Kidney (tissue), 2 donors: ENCODE measurements around a stretch of chr11.

- PRO-cap = no peak
- RRBS = no CpG with 5 or more reads among the region's 4 CpGs
Measured at GRCh38 chr11:111729065-111729346, 37.2 kb downstream of the PPP2R1B start.

- PRO-cap = no peak
- RRBS = no CpG with 5 or more reads among the region's 31 CpGs
Measured at GRCh38 chr11:111730726-111731984, 35.0 kb downstream of the PPP2R1B start.

GRCh38 chr11:111736851-111737161 is 29.4 kb downstream of the PPP2R1B start:
- PRO-cap = no peak
- RRBS = no CpG with 5 or more reads among the region's 1 CpG

DNA sequence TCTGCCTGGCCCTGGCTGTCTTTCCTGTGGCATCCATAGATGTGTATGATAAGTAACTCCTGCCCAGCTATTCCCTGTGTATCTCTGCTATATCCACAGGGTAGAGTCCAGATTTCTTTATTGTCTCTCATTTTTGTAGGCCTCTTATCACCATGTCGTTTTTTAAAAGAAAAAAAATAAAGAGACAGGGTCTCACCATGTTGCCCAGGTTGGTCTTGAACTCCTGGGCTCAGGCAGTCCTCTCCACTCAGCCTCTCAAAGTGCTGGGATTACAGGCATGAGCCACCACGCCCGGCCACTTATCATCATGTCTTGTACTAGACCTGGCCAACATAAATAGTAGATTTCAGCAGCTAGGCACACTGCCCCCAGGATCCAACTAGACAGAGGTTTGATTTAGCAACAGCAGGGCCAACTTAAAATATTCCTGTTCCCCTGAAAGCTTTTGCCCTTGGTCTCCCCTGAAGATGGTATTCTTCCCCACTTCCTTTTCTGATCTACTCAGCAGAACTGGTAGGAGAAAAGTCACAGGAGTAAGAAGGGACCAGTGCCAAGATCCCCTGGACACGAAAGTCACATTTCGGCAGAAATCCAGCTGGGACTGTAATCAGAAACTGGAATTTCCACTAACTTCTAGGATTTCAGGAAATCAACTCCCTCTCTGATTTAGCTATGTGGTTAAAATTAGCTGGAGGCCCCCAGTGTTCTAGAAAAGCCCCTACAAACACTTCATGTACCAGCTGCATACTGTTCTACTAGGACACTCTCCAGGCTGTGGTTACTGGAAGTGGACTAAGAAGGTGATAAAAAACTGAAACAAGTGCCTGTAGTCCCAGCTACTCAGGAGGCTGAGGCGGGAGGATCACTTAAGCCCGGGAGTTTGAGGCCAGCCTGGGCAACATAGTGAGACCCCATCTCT is 8.9 kb upstream of the PPP2R1B start:
- PRO-cap = no peak
- RRBS = no CpG with 5 or more reads among the region's 7 CpGs

- PRO-cap = no peak
- RRBS = no CpG with 5 or more reads among the region's 5 CpGs
Measured at GRCh38 chr11:111785705-111786617, 19.8 kb upstream of the PPP2R1B start.

GRCh38 chr11:111795608-111796022 is 29.4 kb upstream of the PPP2R1B start:
- PRO-cap = no peak
- RRBS = no CpG with 5 or more reads among the region's 5 CpGs

DNA sequence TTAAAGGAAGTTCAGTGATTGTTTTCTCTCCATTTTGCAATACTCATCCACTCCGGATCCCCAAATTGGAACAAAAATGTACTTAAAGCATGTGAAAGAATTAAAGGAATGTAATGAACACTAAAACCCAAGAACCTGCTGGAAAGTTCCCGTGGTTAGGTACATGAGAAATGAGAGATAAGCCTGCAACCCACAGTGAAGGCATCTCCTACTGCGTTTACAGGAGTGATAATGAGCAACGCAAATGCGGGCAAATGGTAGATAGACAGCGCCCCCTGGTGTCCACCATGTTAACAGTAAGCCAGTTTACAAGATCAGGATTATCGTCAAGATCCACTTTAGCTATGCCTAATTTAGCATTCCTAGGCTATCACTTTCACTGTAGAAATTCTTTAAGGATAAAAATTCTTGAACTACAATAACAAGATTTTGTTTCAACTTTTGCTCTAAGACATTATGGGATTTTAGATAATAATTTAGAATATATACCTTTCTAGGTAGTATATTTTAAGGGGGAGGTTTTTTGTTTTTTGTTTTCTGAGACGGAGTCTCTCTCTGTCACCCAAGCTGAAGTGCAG is 29.9 kb downstream of the ALG9 start:
- PRO-cap = no peak
- RRBS = no CpG with 5 or more reads among the region's 8 CpGs

GRCh38 chr11:111977167-111978057 is 40.3 kb downstream of the DIXDC1 start:
- PRO-cap = bidirectional peak, plus-strand start at chr11:111977309, minus-strand start at chr11:111977134; bidirectional peak, plus-strand start at chr11:111977564, minus-strand start at chr11:111977527
- RRBS = 2% methylated on average over 35 of the region's 65 CpGs

- PRO-cap = no peak
- RRBS = no CpG with 5 or more reads among the region's 11 CpGs
Measured at GRCh38 chr11:112006577-112007477, 18.4 kb upstream of the DLAT start.

GRCh38 chr11:112050868-112051234 is 23.0 kb downstream of the PIH1D2 start:
- PRO-cap = no peak
- RRBS = no CpG with 5 or more reads among the region's 3 CpGs

DNA sequence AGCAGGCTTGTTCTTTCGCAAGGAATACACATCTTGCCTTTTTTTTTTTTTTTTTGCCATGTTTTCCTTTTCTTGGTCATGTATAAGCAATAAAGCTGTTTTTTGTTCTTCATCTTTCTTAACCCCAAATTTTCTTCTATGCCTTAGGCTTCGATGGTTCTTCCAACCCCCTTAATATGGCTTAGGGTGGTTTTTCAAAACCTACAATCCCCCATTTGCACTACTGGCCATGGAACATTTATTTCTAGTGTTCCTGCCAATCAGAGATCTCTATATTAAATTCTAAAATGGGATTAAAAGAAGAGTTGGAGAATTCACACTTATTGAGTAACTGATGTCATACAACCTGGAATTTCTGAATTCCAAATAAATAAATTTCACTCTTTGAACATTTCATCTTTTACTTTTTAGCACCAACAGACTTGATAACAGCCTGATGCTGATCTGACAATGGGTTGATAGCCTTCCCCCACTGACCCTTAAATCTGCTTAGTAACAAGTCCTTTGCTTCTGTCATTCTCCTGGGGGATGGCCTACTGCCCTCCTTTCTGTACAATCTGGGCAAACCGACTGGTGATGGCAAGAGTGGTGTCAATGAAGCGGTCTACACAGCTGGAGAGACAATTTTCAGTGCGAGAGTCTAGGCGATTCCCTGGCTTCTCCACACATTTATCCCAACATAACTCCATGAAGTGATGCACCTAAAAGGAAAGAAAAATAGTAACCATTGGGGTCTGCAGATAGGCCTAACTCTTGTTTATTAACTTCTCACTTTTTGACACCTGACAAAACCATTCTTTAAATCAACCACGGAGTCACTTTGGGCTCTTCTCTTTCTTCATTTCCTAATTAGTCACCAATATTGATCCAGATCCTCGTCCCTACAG is 1.6 kb downstream of the TIMM8B start:
- PRO-cap = no peak
- RRBS = no CpG with 5 or more reads among the region's 8 CpGs

- PRO-cap = no peak
- RRBS = no CpG with 5 or more reads among the region's 4 CpGs
Measured at GRCh38 chr11:112129806-112130216, 34.1 kb downstream of the IL18 start.

DNA sequence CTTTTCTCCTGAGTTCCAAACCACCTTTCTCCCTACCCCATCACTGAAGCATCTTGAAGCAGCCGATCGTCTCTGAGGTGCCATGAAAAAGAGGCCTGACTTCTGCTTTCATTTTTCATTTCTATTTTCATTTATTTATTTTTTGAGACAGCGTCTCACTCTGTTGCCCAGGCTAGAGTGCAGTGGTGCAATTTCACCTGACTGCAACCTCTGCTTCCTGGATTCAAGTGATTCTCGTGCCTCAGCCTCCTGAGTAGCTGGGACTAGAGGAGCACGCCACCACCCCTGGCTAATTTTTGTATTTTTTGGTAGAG is 9.8 kb downstream of the PTS start:
- PRO-cap = no peak
- RRBS = no CpG with 5 or more reads among the region's 5 CpGs

DNA sequence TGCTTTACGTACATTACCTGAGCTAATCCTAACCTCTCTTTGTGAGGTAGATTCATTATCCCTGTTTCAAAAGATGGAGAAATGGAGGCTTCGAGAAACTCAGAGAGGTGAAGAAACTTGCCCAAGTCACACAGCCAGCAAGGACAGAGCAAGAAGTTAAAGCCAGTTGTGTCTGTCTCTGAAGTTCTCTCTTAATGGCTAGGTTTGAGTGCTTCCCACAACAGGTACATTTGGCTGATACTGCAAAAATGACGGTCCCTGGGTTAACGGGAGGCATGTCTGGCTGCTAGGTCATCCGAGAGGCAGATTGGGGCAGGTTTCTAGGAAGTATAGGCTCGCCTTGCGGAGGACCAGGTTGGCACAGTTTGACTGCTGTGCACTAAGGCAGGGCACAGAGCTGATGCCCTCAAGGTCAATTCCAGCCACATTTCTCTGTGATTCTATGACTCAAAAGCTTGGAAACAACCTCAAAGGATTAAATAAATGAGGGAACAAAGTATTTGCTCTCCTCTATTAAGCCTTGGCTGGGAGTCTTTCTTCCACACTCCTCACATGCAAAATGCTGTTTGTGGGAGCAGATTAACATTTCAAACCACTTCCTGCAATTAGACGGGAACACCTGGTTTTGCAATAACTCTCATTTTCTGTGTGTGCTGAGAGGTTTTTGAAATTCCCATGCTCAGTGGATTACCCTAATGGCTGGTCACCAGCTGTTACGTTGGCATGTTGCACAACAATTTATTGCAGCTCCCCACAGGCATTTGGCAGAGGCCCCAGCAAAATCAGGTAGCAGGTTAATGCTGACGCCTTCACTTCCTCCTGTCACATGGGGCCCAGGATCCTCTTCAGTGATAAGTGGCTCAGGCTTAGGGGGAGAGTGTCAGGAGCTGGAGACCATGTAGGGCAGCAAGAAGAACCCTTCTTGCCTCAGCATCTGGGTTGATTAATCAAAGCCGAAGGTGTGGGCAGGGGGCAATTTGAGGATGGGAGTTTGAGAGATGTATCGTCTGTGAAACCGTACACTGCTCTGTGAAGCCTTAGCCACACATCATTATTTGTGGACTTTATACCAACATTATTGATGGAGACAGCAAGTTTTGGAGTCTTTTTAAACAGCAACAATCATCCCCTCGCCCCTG is 61.0 kb upstream of the PLET1 start:
- PRO-cap = no peak
- RRBS = no CpG with 5 or more reads among the region's 14 CpGs

GRCh38 chr11:112322424-112322891 is 61.8 kb upstream of the PLET1 start:
- PRO-cap = no peak
- RRBS = no CpG with 5 or more reads among the region's 5 CpGs

- PRO-cap = no peak
- RRBS = no CpG with 5 or more reads among the region's 6 CpGs
Measured at GRCh38 chr11:112553115-112553449, 292.4 kb upstream of the PLET1 start.

GRCh38 chr11:112834088-112835013 is 126.9 kb upstream of the NCAM1 start:
- PRO-cap = no peak
- RRBS = no CpG with 5 or more reads among the region's 8 CpGs

GRCh38 chr11:113324400-113325012 is 10.1 kb downstream of the TTC12 start:
- PRO-cap = no peak
- RRBS = no CpG with 5 or more reads among the region's 6 CpGs

DNA sequence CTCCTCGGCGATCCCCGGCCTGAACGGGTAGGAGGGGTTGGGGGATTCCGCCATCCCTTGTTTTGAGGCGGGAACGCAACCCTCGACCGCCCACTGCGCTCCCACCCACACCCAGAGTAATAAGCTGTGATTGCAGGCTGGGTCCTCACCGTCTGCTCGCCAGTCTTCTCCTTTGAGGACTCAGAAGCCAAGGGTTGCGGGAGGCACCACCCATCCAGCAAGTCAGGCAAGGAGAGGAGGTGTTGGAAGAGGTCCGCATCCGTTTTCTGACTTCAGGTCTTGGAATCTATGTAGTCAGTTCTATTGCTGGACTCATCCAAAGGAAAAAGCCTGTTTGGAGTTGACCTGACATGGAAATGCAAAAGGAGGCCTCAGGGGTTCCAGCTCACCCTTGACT is 309 bp upstream of the DRD2 start:
- PRO-cap = no peak
- RRBS = 10% methylated on average over 3 of the region's 15 CpGs

DNA sequence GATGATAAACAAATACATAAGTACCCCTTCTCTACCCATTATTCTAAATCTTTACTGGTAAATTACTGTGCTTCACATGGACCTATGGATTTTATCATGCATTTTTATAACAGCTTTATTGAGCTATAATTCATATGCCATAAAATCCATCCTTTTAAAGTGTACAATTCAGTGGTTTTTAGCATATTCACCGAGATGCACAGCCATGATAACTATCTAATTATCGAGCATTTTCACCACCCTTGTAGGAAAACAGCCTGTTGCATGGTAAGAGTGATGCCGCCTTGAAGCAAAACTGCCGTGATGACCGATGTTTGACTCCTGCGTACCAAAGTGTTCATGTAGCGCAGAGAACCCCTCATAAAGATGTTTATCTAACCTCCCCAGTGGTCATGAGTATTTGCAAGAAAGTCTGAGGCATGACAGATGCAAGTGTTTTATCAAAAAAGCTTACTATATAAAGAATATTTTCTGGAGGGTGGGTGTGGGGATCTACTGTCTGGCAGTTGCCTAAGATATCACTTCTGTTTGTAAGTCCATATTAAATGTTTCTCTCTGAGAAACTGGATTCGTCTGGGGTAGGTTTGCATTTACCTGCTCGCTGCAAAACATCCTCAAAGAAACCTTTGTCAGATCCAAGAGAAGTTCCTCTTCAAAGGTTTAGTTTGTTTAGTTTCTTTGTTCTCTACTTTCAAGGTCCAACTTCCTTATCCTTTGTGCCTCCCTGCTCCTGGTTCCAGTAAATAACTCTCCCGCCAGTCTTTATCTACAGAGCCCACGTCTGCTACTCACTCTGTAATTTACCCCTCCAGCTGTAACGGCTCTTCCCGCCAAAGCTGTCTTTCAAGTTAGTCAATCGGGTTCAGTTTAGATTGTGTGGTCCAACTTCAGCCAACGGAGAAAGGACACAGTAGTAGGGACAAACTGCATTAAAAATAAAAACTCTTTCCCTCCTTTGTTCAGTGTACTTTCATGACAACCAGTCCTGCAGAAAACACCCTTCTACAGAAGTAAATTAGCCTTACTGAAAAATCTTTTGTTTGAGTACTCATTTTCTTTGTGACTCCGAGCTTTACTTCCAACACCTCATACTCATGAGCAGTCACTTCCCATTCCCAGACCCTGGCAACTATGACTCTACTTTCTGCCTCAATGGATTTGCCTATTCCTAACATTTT is 41.2 kb downstream of the TMPRSS5 start:
- PRO-cap = no peak
- RRBS = no CpG with 5 or more reads among the region's 16 CpGs